H7 (cell line): ENCODE results near the gene PSMA5.

- RAMPAGE, long total RNA, result no peak
Observed at GRCh38 chr1:104407731-104408053, 658.0 kb downstream of the AMY1C start.

DNA sequence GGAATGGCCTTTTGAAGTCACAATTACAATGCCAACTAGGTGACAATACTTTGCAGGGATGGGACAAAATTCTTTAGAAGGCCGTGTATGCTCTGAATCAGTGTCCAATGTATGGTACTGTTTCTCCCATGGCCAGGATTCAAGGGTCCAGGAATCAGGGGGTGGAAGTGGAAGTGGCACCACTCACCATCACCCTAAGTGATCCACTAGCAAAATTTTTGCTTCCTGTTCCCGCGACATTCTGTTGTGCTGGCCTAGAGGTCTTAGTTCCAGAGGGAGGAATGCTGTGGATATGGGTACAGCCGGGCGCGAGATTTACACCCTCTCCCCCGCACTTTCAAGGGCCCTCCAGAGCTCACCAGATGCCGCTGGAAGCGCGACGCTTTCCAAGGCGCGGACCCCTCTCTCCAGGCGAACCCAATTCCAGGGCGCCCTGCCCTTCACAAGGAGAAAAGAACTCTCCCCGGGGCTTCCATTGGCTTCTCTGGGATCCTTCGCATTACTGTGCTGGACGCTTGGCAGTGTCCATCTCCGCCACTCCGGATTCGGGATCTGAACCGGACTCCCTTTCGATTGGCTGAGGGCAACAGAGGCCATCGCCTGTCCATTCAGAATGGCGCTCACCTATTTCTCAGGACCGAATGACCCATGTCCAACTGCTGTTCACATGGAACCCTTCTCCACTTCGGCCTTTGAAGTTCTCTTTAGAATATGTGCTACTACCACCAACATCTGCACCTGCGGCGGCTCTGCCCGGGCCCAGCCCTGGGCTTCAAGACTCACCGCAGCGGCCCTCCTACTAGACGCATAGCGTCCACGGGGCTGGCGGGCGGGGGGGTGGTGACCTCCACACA is 394.6 kb downstream of the VAV3 start:
- RAMPAGE, long total RNA, result no peak

- RAMPAGE, long total RNA, result no peak
Observed at GRCh38 chr1:107622924-107623416, 342.0 kb downstream of the VAV3 start.

DNA sequence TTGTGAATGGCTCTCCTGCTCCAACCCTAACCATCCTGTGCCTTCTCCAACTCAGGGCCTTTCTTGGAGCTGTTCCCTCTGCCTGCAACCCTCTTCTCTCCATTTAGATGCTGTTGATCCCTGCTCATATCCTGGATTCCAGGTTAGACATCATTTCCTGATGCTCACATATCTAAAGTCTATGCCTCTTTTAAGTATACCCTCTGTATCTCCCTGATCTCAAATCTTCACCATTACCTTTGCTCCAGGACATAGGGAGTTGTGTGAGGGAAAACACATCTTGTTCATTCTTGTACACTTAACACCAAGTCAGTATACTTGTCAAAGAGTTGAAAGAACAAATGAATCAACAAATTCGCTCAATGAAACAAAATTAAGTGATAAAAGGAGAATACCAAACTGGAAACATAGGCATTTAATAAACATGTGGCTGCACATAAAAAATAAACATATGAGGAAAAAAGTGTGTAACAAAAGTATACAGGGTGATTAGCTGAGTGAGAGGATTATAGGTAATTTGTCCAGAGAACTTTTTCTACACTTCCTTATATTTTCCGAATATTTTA is 291.5 kb downstream of the VAV3 start:
- RAMPAGE, long total RNA, result no peak

- RAMPAGE, long total RNA, result no peak
Observed at GRCh38 chr1:107675495-107675934, 289.5 kb downstream of the VAV3 start.

DNA sequence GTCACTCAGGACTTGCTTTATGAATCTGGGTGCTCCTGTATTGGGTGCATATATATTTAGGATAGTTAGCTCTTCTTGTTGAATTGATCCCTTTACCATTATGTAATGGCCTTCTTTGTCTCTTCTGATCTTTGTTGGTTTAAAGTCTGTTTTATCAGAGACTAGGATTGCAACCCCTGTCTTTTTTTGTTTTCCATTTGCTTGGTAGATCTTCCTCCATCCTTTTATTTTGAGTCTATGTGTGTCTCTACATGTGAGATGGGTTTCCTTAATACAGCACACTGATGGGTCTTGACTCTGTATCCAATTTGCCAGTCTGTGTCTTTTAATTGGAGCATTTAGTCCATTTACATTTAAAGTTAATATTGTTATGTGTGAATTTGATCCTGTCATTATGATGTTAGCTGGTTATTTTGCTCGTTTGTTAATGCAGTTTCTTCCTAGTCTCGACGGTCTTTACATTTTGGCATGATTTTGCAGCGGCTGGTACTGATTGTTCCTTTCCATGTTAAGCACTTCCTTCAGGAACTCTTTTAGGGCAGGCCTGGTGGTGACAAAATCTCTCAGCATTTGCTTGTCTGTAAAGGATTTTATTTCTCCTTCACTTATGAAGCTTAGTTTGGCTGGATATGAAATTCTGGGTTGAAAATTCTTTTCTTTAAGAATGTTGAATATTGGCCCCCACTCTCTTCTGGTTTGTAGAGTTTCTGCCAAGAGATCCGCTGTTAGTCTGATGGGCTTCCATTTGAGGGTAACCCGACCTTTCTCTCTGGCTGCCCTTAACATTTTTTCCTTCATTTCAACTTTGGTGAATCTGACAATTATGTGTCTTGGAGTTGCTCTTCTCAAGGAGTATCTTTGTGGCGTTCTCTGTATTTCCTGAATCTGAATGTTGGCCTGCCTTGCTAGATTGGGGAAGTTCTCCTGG is 34.4 kb downstream of the SLC25A24 start:
- RAMPAGE, long total RNA, result no peak

DNA sequence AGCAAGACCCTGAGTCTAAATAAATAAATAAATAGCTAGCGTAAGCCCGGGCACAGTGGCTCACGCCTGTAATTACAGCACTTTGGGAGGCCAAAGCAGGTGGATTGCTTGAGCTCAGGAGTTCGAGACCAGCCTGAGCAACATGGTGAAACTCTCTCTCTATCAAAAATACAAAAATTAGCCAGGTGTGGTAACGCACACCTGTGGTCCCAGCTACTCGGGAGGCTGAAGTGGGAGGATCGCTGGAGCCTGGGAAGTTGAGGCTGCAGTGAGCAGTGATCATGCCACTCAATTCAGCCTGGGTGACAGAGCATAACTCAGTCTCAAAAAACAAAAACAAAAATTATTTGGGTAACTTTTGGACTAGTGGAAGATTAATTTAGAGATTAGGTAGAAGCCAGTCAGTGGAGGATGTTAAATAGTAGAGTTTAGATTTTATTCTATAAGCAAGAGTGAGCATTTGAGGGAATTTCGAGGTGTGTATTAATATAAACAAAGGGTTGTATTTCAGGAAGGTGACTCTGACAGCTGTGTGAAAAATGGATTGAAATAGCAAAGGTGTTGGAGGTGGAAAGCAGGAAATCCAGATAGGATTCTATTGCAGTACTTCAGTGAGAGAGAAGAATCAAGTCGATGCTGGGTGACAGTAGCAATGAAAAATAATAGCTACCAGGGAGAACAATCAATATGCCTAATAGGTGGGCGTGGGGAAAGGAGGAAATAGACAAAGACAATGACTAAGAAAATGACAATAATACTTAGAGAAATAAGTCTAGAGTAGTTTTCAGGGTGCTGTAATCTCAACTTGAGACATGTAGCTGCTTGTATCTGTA is 2.2 kb downstream of the STXBP3 start:
- RAMPAGE, long total RNA, result no peak

DNA sequence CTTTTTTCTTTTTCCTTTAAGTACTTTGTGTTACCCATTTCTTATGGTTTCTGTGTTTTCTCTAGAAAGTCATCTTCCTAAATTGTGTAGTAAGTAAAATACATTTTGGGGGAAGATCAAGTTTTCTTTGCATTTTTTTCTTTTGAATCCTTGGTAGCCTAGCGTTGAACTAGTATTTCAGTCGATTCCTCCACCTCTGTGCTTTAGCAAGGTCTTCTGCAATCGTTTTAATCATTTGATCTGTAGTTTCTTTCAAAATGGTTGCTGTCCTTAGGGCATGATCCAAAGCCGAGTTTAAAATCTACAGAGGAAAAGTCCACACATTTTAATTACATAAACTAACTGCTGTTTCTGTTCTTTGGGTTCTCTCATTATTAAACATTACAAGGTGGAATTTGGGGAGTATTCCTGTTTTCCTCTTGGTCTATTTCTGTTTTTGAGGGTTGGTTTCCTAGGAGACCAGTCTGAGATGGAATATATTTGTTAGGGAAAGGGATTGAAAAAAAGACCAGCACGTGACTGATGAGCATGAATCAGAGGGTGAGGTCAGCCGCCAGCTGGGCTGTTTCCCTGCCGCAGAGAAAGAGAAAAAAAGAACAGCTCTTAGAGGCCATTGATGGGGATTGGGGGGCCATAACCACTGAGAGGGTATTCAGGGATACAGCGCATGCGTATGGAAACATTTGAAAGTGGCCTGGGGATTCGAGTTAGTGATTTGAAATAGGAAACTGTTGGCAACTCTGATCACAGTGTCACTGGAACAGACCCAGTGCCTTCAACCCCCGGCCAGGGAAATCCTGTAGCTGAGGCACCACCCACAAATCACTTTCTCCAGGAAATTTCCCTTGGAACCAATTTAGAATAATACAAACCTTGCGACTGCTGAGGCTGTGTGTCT is 40.6 kb downstream of the AKNAD1 start:
- RAMPAGE, long total RNA, result no peak

- RAMPAGE, long total RNA, result no peak
Observed at GRCh38 chr1:108888784-108889447, 12.1 kb downstream of the GPSM2 start.

- RAMPAGE, long total RNA, result no peak
Observed at GRCh38 chr1:108953187-108953896, 9.9 kb downstream of the CLCC1 start.

- RAMPAGE, long total RNA, result no peak
Observed at GRCh38 chr1:109114661-109115151, 791 bp downstream of the ELAPOR1 start.

- RAMPAGE, long total RNA, result no peak
Observed at GRCh38 chr1:109116333-109116802, 2.5 kb downstream of the ELAPOR1 start.

DNA sequence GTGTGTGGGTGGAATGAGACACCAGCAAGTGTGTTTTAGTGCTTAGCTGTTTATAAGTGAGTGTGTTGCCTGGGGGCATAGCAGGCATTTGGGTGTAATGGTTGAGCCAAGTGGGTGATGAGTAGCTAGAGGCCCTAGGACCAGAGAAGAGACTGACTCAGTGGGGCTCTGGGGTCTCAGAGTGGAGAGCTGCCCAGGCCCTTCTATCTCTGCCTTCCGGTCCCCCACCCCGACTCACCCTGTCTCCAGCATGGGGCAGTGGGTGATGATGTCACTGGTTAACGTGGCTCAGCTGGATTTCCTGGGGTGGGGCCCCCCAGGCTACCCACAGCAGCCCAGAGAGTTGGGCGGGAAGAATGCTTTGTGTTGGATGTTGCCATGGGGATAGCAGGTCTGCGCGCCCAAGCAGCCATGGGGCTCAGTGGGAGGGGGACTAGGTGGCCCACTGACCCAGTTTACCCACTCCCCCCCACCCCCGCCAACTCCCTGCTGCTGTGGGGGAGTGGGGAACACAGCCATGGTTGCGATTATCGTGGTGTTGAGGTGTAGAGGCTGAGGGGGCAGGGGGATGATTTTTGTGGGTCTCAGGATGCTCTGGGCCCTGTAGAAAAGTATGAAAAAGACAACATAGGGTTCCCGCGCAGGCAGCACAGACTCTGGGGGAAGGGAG is 8.3 kb downstream of the CELSR2 start:
- RAMPAGE, long total RNA, result no peak

GRCh38 chr1:109283620-109284049 is 690 bp upstream of the PSRC1 start:
- RAMPAGE, long total RNA, result no peak

DNA sequence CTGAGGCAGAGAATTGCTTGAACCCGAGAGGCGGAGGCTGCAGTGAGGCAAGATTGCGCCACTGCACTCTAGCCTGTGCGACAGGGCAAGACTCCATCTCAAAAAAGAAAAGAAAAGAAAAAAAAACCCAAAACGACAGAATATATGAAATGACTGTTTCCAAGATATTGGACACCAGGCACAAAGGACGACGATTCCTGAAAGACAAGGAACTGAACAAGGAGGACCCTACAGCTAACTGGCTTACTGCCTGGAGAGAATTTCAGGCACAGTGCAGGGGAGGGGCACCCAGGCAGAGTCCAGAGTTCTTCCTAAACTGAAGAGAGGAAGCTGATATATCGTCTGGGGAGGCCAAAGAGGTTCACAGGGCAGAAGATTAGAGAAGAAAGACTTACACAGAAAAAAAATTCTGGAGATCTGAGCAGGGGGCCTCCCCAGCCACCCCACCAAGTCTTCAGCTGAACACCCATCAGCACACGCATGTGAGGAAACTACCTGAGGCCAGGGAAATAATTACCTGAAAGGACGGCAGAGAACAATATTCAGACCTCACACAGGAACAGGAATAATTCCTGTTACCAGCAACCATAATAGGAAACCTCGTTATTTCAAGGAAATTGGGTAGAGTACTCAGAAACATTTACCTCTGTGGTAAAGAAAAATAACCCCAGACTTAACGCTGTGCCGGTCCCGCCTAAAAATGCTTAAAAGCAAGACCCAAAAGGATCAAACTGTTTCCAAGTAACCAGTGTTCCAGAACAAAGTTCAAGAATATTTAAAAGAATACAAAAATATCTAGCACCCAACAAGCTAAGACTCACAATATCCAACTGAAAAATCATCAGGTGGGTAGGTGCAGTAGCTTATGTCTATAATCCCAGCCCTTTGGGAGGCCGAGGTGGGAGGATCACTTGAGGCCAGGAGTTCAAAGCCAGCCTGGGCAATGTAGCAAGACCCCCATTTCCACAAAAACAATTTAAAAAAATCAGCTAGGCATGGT is 24.5 kb downstream of the SORT1 start:
- RAMPAGE, long total RNA, result no peak

- RAMPAGE, long total RNA, result no peak
Observed at GRCh38 chr1:109389179-109389747, 8.5 kb downstream of the SORT1 start.

- RAMPAGE, long total RNA, result no peak
Observed at GRCh38 chr1:109392625-109393676, 4.8 kb downstream of the SORT1 start.

DNA sequence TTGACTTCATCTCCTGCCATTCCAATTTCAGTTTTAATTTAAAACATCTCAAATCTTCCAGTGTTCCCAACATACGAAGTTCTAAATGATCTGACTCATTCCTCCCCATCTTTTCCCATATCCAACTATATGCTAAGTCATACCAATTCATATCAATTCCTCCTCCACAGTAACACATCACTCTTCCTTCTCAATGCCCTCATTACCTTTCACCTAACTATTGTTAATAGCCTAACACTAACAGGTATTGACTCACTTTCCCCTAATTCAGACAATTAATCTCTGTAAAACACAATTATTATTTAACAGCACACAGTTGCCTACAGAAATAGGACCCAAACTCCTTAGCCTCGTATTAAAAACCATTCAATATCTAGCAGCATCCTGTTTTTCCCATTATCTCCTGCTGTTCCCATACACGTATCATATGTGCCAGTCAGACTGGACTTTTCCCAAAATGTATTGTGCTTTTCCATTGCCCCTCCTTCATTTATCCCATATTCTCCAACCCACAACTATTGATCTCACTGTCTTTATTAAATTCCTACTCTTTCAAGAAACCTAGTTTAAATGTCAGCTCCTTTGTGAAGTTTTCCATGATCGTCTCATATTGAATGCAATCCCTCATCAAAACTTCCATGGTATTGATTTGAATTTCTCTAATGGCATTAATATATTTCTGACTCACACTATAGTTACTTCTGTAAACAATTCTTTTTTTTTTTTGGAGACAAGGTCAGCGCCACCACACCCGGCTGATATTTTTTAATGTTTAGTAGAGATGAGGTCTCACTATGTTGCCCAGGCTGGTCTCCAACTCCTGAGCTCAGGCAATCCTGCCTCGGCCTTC is 2.4 kb downstream of the PSMA5 start:
- RAMPAGE, long total RNA, result no peak

GRCh38 chr1:109425687-109426498 is at the start of gene PSMA5:
TSS of gene PSMA5 (minus strand) at chr1:109426448.
- RAMPAGE, long total RNA, result start-site peak on the minus strand at chr1:109426408-109426444, 1,018 reads

DNA sequence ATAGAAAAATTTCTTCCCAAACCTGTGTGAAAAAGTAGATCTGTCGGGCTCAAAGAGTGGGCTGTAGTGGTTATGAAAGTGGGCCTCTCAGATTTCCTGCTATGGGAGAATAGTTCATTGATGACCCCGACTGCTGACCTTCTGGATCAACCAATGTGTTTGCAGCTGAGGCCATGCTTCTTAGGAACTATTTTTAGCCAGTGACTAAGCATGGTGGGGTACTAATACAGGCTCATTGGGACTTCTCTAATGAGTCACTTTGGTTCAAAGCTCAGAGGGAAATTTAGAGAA is 12.5 kb upstream of the PSMA5 start:
- RAMPAGE, long total RNA, result no peak